Esophagus squamous epithelium (tissue), 4 donors: ENCODE measurements around the genes TMEM220, MAP2K4 and ARHGAP44.

DNA sequence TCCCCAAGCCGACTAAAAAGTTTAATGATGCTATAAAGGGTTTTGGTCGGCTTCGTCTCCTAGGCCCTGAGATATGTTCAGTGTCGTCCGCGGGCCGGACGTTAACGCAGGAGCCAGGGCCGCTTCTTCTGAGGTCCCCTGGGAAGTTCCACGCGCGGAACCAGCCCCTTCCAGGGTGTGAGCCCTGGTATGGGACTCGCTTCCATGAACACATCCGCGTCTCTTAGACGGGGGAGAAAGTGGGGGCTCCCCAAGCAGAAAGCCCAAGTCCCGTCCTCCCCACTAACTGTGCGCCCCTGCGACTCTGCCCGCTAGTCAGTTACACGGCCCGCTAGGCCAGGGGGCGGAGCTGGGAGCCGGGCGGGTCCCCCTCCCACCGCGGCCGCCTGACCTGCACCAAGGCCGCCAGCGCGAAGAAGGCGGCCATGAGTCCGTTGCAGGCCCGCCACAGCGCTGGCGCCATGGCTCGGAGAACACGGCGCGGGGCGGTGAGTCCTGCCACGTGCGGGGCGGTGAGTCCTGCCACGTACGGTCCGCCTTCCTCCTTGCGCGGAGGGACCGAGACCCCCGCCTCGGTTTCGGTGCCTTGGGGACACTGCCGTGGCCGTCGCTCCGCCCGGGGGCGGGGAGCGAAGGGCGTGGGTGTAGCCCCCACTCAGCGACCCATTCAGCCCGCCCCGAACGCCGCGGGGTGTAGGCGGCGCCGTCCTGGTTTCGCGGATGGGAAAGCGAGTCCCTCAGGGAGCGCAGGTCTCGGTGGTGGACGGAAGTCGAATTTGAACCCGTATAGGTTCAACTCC lies at the start of gene TMEM220:
Gene TMEM220 (minus strand): TSS at position 635 of the 800 bp plus-strand sequence.
- PRO-cap: bidirectional peak, plus-strand start at position 399 of the sequence, minus-strand start at position 306 of the sequence; bidirectional peak, plus-strand start at position 740 of the sequence, minus-strand start at position 635 of the sequence
- RAMPAGE, long total RNA, 4 experiments: start-site peak on the plus strand in 2 of 4 experiments, centred at positions 385 to 393 of the sequence, 16 to 39 reads per replicate; start-site peak on the minus strand in 2 of 4 experiments, centred at positions 629 to 630 of the sequence, 42 to 162 reads per replicate

- PRO-cap: bidirectional peak, plus-strand start at chr17:10737520, minus-strand start at chr17:10737385
- RAMPAGE, long total RNA, 4 experiments: no peak in any of the 4 experiments
Measured at GRCh38 chr17:10736855-10737803, 7.3 kb upstream of the TMEM220 start.

DNA sequence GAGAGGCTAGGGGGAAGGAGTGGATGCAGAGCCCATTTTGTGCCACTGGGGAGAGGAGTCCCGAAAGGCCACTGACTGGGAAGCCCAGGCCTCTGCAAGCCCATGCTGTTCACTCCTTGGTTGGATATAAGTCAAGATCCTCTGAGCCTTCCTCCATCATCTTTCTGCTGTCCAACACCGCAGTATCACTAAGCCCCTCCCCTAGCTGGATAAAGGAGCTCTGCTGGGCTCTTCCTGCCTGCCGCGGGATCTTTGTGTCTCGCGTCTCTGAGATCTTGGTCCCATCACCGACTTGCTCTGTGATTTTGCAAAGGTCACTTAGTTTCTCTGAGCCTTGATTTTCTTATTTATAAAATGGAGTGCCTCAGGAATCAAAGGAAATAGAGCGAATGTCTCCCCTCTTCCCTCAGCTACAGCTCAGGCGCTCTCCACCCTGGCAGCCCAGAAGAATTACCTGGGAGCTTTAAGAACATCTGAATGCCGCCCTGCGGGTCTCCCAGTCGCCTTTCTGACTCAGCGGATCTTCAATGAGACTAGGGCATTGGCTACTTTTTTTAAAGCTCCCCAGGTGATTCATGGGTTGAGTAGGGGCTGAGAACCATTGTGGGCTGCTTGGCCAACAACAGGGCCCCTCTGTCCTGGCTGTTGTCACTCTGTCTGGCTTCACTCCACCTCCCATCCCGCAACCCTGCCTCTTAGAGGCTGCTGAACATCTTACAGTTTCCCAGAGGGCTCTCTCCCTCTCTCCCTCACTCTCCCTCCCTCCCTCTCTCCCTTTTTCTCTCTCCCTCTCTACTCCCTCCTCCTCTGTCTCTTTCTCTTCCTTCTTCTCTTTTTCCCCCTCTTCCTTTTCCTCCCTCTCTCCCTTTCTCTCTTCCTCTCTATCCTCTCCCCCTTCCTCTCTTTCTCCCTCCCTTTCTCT lies 25.3 kb upstream of the TMEM220 start:
- PRO-cap: no peak
- RAMPAGE, long total RNA, 4 experiments: no peak in any of the 4 experiments

- PRO-cap: no peak
- RAMPAGE, long total RNA, 4 experiments: no peak in any of the 4 experiments
Measured at GRCh38 chr17:10777371-10777627, 26.6 kb downstream of the TMEM238L start.

DNA sequence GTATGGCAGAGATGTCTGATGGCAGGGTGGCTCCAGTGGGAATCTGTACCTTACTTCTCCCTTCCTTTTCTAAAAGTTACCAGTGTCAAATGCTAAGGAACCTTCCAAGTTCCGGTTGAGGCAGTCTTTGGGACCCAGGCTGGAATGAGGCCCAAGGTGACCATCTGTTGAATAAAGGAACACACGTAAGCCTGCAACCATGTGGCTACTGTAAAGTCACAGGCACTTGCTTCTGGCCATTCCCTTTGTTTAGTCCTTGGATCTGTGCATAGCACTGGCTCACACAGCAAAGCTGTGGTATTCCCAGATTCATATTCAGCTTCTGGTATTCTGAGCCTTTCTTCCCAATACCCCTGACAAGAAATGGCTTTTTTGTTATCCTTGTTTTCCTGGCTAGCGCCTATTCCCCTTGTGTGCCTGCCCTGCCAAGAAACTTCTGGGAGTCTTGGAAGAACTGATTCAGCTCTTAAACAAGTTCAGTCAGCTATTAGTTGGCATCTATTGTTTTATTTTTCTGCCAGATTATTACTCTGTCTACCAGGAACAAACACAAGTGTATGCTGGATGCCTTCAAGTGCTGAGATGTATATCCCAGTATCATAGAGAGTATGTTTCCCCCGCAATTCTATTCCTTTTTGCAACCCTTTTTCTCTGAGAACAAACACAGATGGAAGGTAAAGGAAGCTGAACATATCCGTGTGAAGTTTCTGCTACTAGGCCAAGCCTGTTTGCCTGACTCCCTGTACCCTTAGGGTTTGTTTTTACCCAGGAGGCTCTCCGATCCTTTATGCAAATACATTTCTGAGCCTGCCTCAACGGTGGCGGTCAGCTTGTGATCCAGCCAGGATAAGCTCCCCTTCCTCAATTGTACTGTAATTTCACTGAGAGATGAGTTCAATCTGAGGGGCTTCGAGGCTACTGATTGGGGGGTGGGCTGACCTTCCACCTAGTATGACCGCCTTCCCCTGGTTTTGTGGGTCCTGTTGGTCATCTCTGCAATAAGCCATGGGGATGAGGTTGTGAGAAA lies 13.1 kb downstream of the TMEM238L start:
- PRO-cap: bidirectional peak, plus-strand start at position 552 of the sequence, minus-strand start at position 438 of the sequence
- RAMPAGE, long total RNA, 4 experiments: no peak in any of the 4 experiments

DNA sequence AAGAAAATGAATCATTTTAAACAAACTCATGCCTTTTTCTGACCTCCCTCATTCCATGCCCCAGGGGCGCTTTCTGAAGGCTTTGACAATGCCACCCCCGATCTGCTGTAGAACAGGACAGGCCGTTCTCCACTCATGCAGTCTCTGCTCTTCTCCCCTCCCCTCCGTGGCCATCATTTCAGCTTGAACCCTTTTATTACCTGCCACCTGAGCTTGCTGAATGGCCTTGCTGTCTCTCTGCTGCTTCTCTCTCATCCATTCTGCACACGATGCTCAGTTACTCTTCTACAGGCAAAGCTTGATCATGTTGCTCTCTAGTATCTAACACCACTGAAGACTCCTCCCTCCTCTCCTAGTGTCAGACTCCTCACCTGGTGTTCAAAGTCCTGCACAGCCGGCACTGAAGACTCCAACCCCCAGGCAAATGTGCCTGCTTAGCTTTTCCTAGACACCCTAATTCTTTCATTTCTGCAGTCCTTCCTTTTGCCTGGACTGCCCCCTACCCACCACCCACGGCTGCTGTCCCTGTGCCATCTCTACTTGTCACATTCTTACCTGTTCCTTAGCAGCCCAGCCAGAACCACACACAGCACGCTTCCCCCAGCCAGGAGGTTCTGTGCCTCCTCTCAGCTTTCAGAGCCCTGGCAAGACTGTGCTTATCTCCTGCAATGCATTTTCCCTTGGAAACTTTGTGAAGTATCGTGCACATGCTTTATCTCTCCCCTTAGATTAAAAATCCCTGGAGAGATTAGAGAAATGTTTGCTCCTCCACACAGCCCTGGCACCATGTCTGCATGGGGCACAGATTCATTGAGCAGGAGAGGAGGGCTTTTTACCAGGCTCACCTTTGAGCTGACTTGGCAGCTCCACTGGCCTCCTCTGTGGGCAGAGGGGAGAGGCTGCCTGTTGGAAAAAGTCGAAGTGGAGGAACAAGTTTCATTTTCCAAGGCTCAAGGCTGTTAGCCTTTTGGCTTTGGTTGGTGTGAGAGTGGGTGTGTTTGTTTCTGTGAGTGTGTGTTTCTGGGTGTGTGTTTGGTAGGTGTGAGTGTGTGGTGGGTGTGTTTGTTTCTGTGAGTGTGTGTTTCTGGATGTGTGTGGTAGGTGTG lies 5.9 kb downstream of the TMEM238L start:
- PRO-cap: unidirectional peak, plus-strand start at position 85 of the sequence; bidirectional peak, plus-strand start at position 361 of the sequence, minus-strand start at position 332 of the sequence; bidirectional peak, plus-strand start at position 906 of the sequence, minus-strand start at position 792 of the sequence
- RAMPAGE, long total RNA, 4 experiments: no peak in any of the 4 experiments

GRCh38 chr17:10814006-10814530 lies 10.2 kb upstream of the TMEM238L start:
- PRO-cap: no peak
- RAMPAGE, long total RNA, 4 experiments: no peak in any of the 4 experiments

- PRO-cap: bidirectional peak, plus-strand start at chr17:11944830, minus-strand start at chr17:11944733
- RAMPAGE, long total RNA, 4 experiments: no peak in any of the 4 experiments
Measured at GRCh38 chr17:11944512-11945057, 52.7 kb downstream of the ZNF18 start.

- PRO-cap: unidirectional peak, minus-strand start at chr17:11975368
- RAMPAGE, long total RNA, 4 experiments: start-site peak on the minus strand in 1 of 4 experiments, at chr17:11975281-11975489 at its widest, 51 reads per replicate
Measured at GRCh38 chr17:11975024-11975549, 22.2 kb downstream of the ZNF18 start.

DNA sequence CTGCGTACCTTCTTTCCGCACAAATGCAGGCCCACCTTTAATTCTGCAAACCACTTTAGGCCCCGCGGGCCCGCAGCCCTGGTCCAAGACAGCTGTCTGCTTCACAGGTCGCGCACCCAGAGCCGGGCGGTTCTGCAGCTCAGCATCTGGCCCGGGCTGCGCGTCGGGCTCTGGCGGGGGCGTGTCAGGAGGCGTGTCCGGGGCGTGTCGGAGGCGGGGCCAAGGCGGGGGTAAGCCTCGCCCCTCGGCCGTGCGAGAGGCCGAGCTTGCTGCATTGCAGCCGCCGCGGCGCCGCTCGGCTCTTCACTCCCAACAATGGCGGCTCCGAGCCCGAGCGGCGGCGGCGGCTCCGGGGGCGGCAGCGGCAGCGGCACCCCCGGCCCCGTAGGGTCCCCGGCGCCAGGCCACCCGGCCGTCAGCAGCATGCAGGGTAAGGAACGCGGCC lies at the start of gene MAP2K4:
Gene MAP2K4 (plus strand): TSS at position 306 of the 445 bp plus-strand sequence.
- PRO-cap: bidirectional peak, plus-strand start at position 251 of the sequence, minus-strand start at position 134 of the sequence
- RAMPAGE, long total RNA, 4 experiments: no peak in any of the 4 experiments

GRCh38 chr17:12045933-12046764 lies 25.5 kb downstream of the MAP2K4 start:
- PRO-cap: no peak
- RAMPAGE, long total RNA, 4 experiments: no peak in any of the 4 experiments

GRCh38 chr17:12666362-12667142 lies 862 bp downstream of the MYOCD start:
- PRO-cap: no peak
- RAMPAGE, long total RNA, 4 experiments: no peak in any of the 4 experiments

GRCh38 chr17:12789254-12789663 lies at the start of gene ARHGAP44:
TSS of gene ARHGAP44 (plus strand) at chr17:12789498.
- PRO-cap: unidirectional peak, plus-strand start at chr17:12789543; unidirectional peak, plus-strand start at chr17:12789616
- RAMPAGE, long total RNA, 4 experiments: no peak in any of the 4 experiments

- PRO-cap: no peak
- RAMPAGE, long total RNA, 4 experiments: no peak in any of the 4 experiments
Measured at GRCh38 chr17:13046357-13046857, 28.6 kb upstream of the ELAC2 start.

GRCh38 chr17:14200870-14201572 lies 35.6 kb downstream of the CDRT15 start:
- PRO-cap: bidirectional peak, plus-strand start at chr17:14201298, minus-strand start at chr17:14201243
- RAMPAGE, long total RNA, 4 experiments: no peak in any of the 4 experiments

GRCh38 chr17:14329860-14331070 lies 29.4 kb downstream of the HS3ST3B1 start:
- PRO-cap: no peak
- RAMPAGE, long total RNA, 4 experiments: no peak in any of the 4 experiments

GRCh38 chr17:14359288-14359934 lies 58.5 kb downstream of the HS3ST3B1 start:
- PRO-cap: bidirectional peak, plus-strand start at chr17:14359807, minus-strand start at chr17:14359700
- RAMPAGE, long total RNA, 4 experiments: no peak in any of the 4 experiments

DNA sequence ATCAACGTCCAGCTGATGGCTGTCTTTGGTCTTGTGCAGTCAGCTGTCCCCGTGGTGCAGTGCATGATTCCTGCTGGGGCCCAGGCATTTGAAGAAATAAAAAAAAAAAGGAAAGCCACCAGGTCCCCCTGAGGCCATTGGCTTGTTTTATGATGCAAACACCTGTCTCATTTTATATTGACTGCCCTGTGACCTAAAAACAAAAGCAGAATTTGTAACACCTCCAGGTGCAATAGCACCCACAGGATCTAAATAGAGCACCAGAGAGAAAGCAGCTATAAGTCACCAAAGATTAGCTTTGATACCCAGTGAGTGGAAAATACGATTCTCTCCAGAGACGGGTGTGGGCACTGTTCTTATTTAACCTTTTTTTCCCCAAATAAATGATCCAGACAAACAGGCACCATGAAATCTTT lies 258.8 kb downstream of the HS3ST3B1 start:
- PRO-cap: no peak
- RAMPAGE, long total RNA, 4 experiments: no peak in any of the 4 experiments

GRCh38 chr17:14705286-14705666 lies 404.4 kb downstream of the HS3ST3B1 start:
- PRO-cap: unidirectional peak, minus-strand start at chr17:14705577
- RAMPAGE, long total RNA, 4 experiments: no peak in any of the 4 experiments

DNA sequence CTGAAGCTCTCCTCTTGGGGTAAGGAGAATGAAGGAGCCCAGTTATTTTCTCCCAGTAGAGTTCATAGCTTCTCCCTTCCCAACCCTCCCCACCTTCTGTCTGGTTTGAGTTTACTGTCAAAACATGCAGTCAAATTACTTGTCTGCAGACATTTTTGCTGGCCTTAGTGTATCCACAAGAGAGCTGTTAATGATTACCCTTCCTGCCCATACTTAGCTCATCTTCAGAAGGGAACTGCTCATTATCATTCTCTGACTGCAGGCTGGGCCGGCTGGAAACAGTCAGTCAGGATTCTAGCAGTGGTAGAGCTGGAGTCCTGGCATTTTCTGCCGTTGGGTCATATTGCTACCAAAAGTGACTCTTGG lies 460.1 kb downstream of the HS3ST3B1 start:
- PRO-cap: no peak
- RAMPAGE, long total RNA, 4 experiments: no peak in any of the 4 experiments